Cardiac ventricle fibroblast (primary cell): ENCODE measurements around the gene TIMP4.

GRCh38 chr3:10093766-10094229 lies 14.3 kb downstream of the FANCD2OS start:
- RAMPAGE, long total RNA = no peak

DNA sequence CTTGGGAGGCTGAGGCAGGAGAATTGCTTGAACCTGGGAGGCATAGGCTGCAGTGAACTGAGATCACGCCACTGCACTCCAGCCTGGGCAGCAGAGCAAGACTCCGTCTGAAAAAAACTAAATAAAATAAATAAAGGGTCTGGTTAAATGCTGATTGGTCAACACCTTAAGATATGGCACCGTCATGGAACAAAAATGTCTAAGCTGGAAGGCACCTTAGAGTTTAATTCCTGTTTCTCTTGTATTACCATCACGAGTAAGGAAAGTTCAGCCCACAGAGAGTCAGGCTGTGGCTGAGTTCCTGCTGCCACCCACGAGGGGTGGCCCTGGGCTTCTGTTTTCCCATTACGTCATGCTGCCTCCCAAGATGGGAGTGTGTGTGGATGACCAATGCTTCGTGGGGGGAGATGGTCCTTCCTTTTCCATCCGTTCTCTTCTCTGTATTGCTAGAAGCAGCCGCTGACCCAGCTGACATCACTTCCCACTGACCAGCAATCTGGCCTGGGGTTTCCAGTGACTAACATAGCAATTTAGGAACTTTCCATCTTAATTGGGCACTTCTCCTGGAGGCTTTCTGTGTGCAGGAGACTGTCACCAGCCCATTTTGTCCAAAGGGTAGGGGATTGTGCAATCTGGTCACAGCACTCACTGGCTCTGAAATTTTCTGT lies 9.1 kb downstream of the IRAK2 start:
- RAMPAGE, long total RNA = no peak

DNA sequence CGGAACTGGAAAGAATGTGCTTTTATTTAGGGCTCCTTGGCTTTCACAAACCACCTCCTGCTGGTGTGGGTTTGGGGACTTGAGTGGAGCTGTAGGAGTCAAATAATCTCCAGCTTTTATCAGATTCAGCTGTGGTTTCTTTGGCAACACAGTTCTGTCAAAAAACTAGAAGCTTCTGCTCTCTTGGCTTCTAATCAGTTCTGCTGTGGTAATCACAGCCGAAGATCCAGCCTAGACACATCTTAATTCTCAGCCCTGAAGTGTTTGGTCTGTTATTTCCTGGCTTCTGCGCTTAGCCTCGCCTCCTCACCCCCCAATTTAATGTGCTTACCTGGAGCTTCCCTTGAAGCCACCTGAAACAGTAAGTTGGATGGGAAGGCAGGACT lies 21.4 kb downstream of the IRAK2 start:
- RAMPAGE, long total RNA = no peak

- RAMPAGE, long total RNA = no peak
Observed at GRCh38 chr3:10189083-10189465, 24.4 kb downstream of the IRAK2 start.

GRCh38 chr3:10189466-10190209 lies 24.9 kb downstream of the IRAK2 start:
- RAMPAGE, long total RNA = no peak

DNA sequence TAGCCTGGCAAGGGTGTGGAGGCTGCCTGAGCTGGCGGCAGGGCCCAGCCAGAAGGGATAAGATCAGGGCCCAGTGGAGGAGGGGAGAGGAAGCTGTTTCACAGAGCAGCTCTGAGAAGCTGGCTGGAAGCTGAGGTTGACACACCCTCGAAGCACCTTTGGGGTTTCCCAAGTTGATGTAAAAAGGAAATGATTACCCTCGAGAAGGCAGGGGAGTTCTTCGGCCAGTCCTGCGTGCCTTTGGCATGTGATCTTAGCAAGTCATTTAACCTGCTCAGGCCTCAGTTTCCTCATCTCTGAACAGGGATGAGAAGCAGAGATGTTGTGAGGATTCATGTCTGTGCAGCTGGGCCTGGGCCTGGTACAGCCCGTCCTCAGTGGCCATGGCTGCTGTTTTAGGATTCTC lies 34.4 kb downstream of the IRAK2 start:
- RAMPAGE, long total RNA = no peak

DNA sequence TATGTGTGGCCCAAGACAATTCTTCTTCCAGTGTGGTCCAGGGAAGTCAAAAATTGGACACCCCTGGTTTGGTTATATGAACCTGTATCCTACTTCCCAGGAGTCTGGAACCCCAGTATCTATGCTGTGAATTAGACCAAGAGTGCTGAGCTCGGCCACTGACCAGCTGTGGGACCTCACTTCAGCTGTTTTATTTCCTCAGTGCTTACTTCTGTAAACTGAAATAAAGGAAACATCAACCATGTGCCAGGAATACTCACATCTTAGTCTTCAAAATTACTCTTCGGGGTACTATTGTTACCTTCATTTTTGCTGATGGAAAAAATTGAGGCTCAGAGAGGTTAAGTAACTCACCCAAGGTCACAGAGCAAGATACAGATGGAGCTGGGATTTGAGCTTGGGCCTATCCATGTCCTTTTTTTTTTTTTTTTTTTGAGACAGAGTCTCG lies 35.9 kb upstream of the TATDN2 start:
- RAMPAGE, long total RNA = no peak

GRCh38 chr3:10234894-10235229 lies 13.4 kb upstream of the TATDN2 start:
- RAMPAGE, long total RNA = no peak

DNA sequence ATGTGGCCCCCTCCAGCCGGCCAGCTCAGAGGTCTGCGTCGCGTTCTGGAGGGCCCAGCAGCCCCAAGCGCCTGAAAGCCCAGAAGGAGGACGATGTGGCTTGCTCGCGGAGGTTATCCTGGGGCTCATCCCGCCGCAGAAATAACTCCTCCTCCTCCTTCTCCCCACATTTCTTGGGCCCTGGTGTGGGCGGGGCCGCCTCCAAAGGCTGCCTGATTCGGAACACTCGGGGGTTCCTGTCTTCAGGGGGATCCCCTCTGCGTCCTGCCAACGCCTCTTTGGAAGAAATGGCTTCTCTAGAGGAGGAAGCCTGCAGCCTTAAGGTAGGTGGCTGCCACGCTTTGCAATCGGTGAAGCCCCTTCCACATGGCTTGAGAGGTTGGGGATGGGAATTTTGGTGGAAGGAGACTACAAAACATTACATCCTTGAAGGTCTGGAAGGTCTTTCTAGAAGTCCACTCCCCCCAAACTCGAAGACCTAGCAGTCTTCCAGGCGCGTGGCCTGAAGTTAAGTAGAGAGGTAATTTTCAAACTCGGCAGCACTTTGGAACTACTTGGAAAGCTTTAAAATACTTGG lies 1.1 kb downstream of the TATDN2 start:
- RAMPAGE, long total RNA = no peak

- RAMPAGE, long total RNA = no peak
Observed at GRCh38 chr3:10279232-10279523, 13.6 kb downstream of the GHRL start.

GRCh38 chr3:10504146-10504511 lies 1.3 kb downstream of the ATP2B2 start:
- RAMPAGE, long total RNA = no peak

DNA sequence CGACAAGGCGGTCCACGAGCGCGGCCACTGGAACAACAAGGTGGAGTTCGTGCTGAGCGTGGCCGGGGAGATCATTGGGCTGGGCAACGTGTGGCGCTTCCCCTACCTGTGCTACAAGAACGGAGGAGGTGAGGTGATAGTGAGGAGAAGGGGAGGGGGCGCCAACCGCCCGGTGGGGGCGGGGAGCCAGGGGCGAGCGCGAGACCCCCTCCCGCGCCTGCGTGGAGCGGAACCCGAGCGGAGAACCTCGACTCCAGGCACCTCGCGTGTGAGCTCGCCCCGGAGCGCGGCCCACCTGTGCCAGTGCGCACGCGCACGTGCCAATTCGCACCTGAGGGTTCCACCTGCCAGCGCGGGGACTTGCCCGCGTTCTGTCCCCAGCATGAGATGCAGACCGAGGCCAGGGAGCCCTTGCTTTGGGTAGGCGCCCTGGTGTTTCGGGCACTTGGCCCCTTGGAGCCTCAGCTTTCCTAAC lies 403 bp downstream of the SLC6A11 start:
- RAMPAGE, long total RNA = no peak

GRCh38 chr3:10845441-10845875 lies 29.4 kb downstream of the SLC6A11 start:
- RAMPAGE, long total RNA = no peak

DNA sequence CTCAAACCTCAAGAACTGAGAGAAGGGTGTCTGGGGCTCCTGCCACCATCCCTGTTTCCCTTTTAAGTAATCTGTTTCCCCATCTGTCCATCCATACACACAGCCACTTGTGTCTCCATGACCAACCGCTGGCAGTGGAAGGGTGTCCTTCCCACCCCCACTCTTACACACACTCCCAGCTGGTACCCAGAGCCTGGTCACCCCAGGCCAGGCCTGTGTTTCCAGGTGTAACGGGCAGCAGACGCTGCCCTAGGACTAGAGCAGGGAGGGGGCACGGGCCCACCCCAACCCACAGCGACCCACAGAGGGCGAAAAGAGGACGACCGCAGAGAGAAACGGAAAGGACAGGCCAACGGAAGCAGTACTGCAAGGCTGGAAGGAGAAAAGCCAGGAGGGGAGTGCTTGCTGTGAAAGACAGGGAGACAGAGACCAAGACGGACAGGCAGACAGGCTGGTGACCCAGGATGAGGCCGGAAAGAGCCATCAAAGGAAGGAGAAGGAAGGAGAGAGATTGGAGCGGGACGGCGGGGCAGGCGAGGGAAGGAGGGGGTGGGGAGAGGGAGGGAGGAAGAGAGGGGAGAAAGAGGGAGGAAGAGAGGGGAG lies 591 bp upstream of the SLC6A1 start:
- RAMPAGE, long total RNA = no peak

- RAMPAGE, long total RNA = no peak
Observed at GRCh38 chr3:11037145-11038182, 44.9 kb downstream of the SLC6A1 start.

DNA sequence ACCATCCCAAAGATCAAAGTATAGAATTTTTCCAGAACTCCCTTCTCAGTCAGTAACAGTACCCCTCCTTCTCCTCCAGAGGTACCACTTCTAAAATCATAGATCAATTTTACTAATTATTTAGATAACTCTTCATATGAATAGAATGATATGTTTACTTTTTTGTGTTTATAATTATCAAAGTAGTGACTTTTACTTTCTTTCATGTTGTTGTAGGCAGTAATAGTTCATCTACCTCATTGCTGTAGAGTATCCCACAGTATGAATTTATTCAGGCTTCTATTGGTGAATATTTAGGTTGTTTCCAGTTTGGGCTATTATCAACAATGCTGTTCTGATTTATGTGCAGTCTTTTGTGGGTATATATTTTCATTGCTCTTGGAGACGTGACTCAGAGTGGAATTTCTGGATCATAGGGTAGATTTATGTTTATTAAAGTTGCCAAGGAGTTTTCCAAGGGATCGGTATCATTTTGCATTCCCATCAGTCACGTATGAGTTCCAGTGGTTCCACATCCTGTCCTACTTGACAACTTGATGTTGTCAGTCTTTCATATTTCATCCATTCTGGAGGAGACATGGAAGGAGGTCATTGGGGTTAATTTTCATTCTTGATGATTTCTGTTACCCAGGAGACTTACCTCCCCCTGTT lies 8.5 kb upstream of the HRH1 start:
- RAMPAGE, long total RNA = no peak

GRCh38 chr3:11155328-11155809 lies 1.1 kb downstream of the HRH1 start:
- RAMPAGE, long total RNA = no peak

- RAMPAGE, long total RNA = no peak
Observed at GRCh38 chr3:11638906-11639564, 4.7 kb downstream of the VGLL4 start.

- RAMPAGE, long total RNA = no peak
Observed at GRCh38 chr3:12155691-12156336, 2.9 kb downstream of the TIMP4 start.

DNA sequence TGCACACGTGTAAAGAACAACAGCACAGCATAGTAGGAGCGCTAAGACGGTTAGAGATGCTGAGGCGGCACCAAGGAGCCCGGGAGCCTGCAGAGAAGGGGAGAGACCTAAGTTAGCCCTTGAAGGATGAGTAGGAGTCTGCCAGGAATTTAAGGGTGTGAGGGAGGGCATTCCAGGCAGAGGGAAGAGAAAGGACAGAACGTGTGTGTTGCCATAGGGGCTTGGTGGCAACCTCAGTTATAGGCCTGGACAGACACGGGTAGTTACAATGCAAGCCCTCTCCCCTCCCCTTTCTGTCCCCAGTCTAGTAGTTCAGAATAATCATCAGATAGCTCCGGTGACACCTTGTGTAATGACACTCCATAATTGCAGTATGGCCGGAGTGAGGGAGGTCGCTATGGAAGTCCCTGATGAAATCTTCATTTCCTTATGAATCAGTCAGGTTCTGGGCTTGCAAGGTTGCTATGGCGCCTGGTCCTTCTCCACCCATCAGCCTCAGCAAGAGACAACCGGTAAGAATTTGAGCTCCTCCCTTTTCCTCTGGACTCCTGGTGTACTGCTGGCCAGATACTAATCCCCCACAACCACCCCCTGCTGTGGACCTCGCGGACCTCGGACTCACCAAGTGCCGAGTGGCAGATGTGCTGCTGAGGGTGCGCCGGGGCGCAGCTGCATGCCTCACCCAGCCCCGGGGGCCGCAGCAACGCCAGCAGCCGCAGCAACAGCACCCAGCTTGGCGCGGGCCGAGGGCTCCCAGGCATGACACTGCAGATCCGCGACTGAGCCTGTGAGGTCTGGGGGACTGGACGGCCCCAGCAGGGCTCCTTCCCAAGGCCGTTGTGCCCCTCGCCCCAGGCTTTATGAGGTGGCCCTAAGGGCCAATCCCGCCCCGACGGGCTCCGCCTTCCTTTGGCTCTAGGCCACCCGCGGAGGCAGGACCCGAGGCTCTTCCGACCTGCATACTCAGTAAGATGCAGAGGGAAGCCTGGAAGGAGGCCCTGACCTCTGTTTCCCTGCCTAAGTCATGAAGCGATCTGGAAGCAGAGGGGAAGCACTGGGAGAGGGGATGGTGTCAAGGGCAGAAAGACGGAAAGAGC lies at the start of gene TIMP4:
TIMP4 (minus strand) TSS at position 833 of the 1,097 bp plus-strand sequence.
- RAMPAGE, long total RNA = no peak